ENCODE results near the gene TEX37.

DNA sequence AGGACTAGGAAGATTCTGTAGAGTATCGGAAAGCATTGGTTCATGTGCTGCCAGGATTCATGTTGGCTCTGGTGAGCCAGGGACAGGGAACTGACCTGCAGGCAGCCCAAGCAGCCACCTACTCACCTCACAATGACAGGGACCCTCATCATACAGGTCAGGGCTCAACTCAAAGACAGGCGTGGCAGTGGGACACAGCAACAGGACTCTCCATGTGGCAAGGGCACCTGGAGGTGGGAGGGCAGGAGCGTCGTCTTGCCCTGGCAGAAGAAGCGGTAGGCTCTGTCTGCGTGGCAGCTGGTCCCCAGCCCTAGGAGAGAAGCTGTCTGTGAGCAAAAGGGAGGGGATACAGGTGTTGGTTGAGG is at the start of gene TEX37:
Gene TEX37 (plus strand): TSS at position 195 of the 365 bp plus-strand sequence.
- PRO-cap, 2 experiments, result no peak in any of the 2 experiments

GRCh38 chr2:88606550-88607283 is 20.5 kb downstream of the EIF2AK3 start:
- PRO-cap, 2 experiments, result no peak in any of the 2 experiments

GRCh38 chr2:88614942-88615326 is 12.3 kb downstream of the EIF2AK3 start:
- PRO-cap, 2 experiments, result no peak in any of the 2 experiments

- PRO-cap, 2 experiments, result no peak in any of the 2 experiments
Observed at GRCh38 chr2:88838227-88838935, 146.9 kb downstream of the RPIA start.

DNA sequence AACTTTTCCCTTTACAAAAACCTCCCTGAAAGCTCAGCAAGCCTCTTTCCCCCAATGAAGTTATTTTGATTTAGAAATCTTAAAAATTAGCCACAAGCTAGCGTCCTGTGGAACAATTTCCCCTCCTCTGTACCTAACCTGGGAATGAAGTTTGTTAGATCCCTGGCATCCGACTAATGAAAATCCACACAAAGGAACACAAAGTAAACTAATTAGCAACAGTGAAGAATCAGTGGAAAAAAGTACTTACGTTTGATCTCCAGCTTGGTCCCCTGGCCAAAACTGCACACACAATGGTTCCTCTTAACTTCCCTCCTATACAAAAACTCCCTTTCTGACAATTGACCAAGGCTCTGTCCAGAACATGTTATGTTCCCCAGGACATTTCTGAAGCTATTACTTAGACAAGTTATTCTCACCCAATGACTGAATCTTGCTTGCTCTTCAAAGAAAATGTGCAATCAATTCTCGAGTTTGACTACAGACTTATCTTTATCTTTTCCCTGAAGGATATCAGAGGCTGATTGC is 169.9 kb downstream of the RPIA start:
- PRO-cap, 2 experiments, result no peak in any of the 2 experiments

- PRO-cap, 2 experiments, result no peak in any of the 2 experiments
Observed at GRCh38 chr2:89046417-89046653, 354.9 kb downstream of the RPIA start.

DNA sequence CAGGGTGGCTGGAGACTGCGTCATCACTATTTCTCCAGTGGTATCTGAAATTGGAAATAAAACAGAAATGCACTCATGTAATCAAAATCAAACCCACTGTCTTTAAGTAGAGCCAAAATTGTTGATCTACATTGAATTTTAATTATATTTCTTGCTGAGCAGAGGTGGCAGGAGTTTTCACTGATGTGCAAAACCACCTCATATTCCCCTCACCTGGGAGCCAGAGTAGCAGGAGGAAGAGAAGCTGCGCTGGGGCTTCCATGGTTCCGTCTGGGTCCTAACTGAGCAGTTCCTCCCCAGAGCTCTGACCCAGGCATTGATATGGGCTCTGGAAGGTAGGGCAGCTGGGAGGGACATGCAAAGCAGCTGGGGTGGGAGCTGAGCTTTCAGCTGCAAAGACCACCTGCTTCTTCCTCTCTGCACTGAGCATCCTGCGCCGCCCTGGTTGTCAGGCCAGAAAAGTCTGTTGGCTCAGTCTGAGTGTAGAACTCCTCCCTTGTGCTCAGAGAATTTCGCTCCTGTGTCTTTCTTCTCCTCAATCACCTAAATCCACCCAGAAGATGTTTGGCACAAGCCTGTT is 394.0 kb downstream of the RPIA start:
- PRO-cap, 2 experiments, result no peak in any of the 2 experiments

DNA sequence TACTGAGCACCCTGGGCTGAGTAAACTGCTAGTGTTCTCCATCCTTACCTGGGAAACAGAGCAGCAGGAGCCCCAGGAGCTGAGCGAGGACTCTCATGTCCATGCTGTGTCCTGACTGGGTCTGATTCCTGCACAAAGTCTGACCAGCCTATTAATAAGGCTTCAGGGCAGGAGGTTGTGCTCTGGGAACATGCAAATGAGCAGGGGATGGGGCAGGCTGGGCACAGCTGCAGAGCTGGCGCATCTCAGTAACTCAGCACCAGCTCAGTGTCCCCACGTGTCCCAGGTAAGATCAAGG is 408.7 kb downstream of the RPIA start:
- PRO-cap, 2 experiments, result no peak in any of the 2 experiments

DNA sequence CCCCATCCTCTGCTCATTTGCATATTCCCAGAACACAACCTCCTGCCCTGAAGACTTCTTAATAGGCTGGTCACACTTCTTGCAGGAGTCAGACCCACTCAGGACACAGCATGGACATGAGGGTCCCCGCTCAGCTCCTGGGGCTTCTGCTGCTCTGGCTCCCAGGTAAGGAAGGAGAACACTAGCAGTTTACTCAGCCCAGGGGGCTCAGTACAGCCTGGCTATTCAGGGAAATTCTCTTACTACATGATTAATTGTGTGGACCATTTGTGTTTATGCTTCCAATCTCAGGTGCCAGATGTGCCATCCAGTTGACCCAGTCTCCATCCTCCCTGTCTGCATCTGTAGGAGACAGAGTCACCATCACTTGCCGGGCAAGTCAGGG is 1462.5 kb downstream of the RPIA start:
- PRO-cap, 2 experiments, result no peak in any of the 2 experiments

GRCh38 chr2:94218907-94220119 is 367.8 kb upstream of the AQP7B start:
- PRO-cap, 2 experiments, result no peak in any of the 2 experiments

DNA sequence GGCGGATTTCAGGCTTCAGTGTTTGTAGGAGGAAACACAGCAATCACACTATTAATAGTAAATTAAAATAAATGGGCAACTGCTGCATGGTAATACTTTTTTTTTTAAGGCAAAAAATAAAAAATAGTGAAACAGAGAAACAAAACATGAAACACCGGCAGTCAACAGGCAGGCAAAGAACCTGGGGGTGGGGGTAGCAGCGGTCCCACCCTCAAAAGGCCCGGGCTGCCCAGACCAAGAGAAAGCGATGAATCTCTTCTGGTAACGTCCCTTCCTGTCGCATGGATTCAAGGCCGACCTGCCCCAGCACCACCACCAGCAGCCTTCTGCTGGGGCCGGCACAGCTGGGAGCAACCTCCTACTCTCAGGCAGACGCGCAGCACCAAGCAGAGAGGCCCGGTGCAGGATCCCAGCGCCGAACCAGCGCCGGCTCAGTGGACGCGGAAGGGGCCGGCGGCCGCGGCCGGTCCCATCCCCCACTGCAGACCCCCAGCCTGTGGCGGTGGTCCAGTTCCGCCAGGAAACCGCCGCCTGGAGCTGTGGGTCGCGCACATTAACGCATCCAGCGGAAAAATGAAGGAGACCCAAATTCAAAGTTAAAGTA is 666 bp upstream of the MAL start:
- PRO-cap, 2 experiments, result no peak in any of the 2 experiments

DNA sequence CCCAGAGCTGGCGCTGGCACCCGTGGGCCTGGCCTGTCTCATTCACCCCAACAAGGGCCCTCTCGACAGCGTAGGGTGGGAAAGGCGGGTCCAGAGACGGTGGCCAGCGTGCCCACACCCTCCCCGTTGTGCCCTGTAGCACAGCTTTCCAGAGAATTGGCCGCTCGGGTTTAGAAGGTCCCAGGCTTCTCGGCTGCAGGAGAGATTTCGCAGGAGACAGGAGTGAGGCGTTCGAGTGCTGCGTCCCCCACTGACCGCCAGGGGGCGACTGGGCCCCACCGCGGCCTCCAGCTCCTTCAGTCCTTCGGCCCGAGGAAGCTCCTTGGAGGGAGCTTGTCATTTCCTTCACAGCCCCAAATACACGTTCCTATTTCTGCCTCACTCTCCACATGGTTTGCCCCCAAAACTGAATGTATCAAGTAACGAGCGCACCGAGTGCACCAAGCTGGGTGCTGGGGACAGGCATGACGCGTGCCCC is 13.4 kb upstream of the FAHD2A start:
- PRO-cap, 2 experiments, result no peak in any of the 2 experiments

DNA sequence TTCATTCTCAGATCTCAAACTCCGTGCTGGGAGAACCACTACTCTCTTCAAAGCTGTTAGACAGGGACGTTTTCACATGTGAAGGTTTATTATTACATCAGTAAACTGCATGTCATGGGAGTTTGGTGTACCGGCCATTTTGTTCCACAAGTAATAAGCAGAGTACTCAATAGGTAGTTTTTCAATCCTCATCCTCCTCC is 10.1 kb upstream of the ANKRD36C start:
- PRO-cap, 2 experiments, result no peak in any of the 2 experiments

DNA sequence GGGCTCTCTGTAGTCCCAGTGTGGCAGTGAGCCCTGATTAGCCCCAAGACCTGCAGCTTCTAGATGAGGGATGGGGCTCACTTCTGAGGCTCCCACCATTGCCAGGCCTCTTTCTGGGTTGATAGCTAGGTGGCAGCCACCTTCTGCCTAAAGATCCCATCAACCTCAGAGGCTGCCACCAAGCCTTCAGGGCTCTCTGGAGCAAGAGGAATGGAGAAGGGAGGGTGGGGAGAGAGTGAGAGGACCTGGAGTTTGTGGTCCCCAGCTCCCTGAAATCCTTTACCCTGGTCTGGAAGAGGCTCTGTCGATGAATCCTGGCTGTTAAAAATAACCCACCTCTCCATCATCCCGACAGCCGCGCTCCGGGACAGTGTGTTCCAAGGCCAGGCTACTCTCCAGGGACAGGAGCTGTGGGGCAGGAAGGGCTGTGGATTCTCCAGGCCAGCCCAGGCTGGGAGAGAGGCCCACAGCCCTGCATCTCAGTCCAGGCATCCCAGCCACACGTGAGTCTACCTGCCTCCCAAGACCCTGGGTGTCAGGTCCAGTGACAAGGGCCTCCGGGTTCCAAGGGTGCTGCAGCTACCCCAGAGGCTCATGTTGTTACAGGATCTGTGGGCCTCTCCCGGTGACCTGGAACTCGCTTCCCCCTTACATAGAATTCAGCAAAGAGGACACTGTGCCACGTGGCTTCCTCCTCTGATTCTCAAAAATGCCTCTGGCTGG is 17.5 kb downstream of the ADRA2B start:
- PRO-cap, 2 experiments, result peak in 2 of 2 experiments; most common plus-strand start position 439 of the sequence (in 2); most common minus-strand start position 313 of the sequence (in 2)

DNA sequence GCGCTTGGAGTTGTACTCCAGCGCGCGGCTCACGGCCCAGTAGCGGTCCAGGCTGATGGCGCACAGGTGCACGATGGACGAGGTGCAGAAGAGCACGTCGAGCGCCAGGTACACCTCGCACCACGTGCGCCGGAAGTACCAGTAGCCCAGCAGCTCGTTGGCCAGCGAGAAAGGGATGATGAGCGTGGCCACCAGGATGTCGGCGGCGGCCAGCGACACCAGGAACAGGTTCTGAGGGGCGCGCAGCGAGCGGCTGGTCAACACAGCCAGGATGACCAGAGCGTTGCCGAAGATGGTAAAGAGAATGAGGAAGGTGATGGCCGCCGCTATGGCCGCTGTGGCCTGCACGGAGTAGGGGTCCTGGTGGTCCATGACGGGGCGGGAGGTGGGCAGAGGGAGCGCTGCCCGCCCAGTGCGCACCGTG is 581 bp downstream of the ADRA2B start:
- PRO-cap, 2 experiments, result no peak in any of the 2 experiments

DNA sequence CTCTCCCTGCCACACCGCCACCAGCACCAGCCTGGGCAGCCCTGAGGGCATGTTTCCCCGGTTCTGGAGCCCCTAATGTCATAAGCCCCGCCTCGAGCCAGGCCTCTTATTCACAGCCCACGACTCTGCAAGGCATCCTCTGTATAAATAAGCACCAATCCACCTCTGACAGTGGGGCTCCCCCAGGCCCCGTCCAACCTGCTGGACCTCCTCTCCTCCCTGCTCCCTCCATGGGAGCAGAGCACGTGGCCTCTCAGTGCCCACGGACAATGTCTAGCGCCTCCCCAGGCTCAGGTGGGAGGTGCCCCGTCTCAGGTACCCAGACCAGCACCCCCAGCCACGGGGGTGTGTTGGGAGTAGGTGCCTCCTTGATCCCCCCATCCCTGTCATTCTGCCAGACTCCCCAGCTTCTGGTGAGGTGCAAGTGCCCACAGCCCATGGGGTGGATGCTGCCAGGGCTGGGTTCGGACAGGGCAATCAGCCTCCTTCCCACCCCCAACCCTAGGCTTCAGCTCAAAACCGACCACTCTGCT is 1.4 kb upstream of the ADRA2B start:
- PRO-cap, 2 experiments, result no peak in any of the 2 experiments

- PRO-cap, 2 experiments, result no peak in any of the 2 experiments
Observed at GRCh38 chr2:96161753-96162225, 16.5 kb upstream of the DUSP2 start.

GRCh38 chr2:96191985-96192552 is 16.6 kb downstream of the STARD7 start:
- PRO-cap, 2 experiments, result no peak in any of the 2 experiments

DNA sequence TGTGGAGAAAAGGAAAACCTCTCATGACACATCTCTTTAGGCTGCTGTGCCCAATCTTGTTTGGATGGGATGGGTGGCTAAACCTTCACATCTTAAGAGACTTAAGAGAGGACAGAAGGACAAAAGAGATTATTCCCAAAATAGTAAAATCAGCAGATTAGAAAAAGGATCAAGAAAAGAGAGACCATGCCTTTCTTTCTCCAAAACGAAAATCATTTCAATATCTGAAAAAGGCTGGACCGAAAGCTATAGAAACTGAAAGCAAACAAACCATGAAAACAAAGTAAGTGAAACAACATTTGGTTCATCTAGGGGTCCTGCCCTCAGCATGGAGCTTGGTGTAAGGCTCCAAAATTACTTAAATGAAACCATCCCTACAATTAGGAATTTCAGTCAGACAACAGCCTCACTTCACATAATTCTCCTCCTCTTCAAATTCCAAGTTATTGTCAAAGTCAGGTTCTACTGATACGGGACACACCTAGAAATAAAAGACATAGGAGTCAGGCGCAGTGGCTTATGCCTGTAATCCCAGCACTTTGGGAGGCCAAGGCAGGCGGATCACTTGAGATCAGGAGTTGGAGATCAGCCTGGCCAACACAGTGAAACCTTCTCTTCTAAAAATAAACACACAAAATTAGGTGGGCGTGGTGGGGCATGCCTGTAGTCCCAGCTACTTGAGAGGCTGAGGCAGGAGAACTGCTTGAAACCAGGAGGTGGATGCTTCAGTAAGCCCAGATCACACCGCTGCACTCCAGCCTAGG is 5.3 kb downstream of the STARD7 start:
- PRO-cap, 2 experiments, result no peak in any of the 2 experiments

DNA sequence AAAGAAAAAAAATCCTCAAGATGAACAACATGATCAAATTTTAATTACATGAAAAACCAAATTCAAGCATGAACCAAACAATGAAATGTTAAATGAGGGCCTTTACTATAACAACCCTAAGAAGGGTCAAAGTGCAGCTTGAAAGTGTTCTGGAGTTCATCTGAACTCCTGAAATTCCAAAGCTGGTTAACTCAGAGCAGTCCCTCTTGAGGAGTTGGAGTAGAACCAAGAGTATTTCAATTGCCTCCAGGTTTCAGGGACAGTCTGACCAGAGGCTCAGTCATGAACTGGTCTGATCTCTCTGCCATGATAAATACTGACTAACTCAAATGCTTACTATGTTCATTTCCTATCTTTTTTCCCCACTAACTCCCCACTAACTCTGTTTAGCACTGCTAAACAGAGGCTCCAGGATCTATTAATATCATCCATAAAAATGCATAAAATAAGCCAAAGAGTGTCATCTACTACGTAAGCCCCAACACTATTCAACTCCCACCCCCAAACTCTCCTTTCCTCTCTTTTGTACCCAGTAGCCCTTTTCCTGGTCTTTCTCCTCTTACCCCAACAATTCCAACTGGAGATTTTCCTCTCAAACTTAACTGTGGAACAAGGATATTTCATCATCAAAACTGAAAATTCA is 2.7 kb downstream of the STARD7 start:
- PRO-cap, 2 experiments, result peak in 1 of 2 experiments; most common plus-strand start position 262 of the sequence (in 1)